REH cell (cell line): ENCODE data around the genes NR2C2AP, NCAN and SUGP1.

- PRO-cap, result no peak
Measured at GRCh38 chr19:18845654-18846312, 14.0 kb downstream of the UPF1 start.

- PRO-cap, result no peak
Measured at GRCh38 chr19:18903846-18904666, 8.1 kb upstream of the CERS1 start.

DNA sequence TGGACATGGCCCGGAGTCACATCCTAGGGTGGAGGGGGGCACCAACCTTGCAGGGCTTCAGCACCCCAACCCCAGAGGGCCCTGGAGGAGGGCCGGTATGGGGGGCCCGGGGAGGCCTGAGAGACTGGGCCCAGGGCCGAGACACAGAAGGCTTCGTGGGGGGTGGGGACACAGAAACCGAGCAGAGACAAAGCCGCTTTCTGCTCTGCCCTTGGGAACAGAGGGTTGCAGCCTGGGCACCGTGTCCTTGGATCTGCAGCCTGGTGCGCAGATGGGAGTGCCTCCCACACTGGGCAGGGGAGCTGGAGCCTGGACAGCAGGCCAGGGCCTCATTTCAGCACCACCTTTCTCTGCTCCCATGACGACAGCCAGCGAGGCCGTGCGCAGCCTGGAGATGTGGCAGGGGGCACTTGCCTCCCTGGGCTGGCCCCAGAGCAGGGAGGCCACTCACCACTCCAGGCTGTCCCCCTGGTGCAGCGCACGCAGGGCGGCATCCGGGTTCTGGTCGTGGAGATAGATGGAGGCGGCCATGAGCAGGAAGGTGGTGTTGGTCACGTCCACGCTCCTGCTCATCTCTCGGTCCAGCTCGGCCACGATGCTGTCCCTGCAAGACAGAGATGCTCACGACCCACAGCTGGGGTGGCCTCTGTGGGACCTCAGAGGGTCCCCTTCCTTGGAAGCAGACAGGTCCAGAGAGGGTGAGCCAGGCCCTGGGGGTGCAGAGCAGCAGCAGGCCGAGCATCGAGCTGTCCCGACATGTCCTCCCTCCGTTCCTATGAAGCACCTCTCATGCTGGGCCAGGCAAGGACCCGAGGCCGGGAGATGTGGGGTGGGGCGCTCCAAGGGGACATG is 10.8 kb upstream of the CERS1 start:
- PRO-cap, result no peak

- PRO-cap, result bidirectional peak, plus-strand start at chr19:19032685, minus-strand start at chr19:19032499
Measured at GRCh38 chr19:19032053-19033286, 847 bp downstream of the SUGP2 start.

- PRO-cap, result no peak
Measured at GRCh38 chr19:19039862-19040420, 6.5 kb downstream of the ARMC6 start.

DNA sequence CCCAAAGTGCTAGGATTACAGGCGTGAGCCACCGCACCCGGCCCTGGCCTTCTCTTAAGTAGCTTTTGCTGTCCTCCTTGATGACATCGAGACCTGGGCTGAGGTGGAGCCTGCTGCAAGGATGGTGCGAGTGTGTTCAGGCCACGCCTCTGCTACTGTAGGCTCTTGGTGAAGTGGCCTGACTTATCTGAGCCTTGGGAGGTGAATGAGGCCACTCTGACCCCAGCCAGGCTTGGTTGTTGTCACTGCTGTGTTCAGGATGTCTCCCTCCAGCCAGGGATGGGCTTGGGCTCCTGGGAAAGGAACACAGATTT is 3.0 kb upstream of the SLC25A42 start:
- PRO-cap, result no peak

GRCh38 chr19:19202796-19203852 is at the start of gene NR2C2AP:
Gene NR2C2AP (minus strand): TSS chr19:19203414.
- PRO-cap, result unidirectional peak, minus-strand start at chr19:19203136; bidirectional peak, plus-strand start at chr19:19203502, minus-strand start at chr19:19203409; unidirectional peak, minus-strand start at chr19:19203632

DNA sequence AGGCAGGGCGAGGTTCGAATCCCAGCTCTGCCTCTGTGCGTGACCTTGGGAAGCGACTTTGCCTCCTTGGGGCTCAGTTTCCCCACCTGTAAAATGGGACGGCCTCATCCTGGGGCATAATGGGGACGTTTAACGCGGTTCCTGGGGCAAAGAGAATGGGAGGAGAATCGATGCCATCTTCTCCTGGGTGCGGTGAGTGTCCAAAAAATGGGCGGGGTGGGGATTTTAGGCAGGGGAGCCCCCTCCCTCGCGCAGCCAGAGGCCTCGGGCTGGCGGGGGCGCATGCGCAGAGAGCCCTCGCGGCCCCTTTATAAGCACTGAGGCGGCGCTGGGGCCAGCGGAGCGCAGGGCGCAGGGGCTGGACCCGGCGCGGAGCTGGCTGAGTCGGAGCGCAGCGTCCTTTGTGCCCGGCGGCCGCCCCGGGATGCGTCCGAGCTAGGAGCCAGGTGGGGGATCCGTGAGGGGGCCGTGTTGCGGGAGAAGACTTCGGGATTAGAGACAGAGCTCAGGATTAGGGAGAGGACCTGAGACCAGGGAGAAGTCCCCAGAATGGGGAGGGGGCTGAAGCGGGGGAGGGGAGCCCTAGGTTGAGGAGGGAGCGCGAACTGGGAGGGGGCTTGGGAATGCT is at the start of gene NCAN:
Gene NCAN (plus strand): TSS at position 340 of the 628 bp plus-strand sequence.
- PRO-cap, result no peak

GRCh38 chr19:19261222-19262279 is 1.1 kb downstream of the HAPLN4 start:
- PRO-cap, result no peak

GRCh38 chr19:19320287-19320672 is at the start of gene SUGP1:
Gene SUGP1 (minus strand): TSS chr19:19320509.
- PRO-cap, result bidirectional peak, plus-strand start at chr19:19320845, minus-strand start at chr19:19320509

DNA sequence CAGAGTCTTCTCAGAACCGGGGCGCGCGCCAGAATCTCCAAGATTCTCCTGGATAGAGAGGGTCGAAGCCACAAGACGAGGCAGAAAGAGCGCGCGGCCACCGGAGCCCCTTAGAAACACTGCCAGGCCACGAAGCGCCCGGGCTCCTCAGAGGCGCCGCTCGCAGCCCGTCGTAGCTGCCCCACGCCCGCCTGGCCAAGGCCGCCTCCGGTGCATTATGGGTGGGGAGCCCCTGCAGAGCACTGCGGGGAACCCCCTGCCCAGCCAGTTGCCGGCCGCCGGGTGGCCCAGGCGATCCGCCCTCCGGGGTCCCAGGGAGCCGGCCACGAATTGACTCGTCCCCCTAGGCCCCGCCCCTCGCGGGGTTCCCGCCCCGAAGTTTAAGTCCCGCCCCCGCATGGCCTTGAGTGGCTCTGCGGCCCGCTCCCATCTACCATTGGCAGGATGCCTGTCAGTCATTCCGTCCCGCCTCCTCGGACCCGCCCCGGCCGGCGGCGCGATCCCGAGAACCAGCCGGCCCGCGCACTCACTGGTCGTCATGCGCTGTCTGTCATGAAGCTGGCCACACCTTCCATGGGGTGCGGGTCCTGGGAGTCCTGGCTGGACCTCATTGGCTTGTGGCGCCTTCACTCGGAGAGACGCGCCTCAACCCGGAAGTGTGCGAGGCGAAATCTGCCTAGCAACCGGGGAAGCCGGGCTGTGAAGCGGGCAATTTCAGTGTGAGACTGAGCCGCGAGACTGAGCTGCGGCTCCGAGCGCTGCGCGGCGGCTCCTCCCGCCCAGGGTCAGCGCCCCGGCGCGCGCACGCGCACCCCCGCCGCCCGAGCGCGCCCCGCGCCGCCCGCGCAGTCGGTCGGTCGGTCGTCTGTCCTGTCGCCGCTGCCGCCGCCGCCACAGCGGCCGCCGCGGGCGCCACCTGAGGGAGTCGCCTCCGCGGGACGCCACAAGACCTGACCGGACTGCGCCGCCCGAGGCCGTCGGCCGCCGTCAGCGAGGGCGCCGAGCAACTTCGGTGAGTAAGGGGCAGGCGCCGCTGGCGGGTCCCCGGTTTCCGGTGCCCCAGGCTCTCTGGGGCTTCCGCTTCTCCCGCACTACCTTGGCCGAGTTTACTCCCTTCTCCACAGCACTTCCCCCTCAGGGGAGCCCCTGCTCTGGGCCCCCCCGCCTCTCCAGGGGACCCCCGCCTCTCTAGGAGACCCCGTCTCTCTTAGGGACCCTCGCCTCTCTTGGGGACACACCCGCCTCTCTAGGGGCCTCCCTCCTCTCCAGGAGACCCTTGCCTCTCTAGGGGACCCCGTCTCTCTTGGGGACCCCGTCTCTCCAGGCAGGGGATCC is 19.9 kb upstream of the GATAD2A start:
- PRO-cap, result bidirectional peak, plus-strand start at position 113 of the sequence, minus-strand start at position 200 of the sequence; bidirectional peak, plus-strand start at position 677 of the sequence, minus-strand start at position 332 of the sequence; unidirectional peak, plus-strand start at position 832 of the sequence; bidirectional peak, plus-strand start at position 993 of the sequence, minus-strand start at position 1,011 of the sequence

- PRO-cap, result no peak
Measured at GRCh38 chr19:19434325-19435195, 29.1 kb downstream of the GATAD2A start.

- PRO-cap, result no peak
Measured at GRCh38 chr19:19460071-19460751, 54.7 kb downstream of the GATAD2A start.

DNA sequence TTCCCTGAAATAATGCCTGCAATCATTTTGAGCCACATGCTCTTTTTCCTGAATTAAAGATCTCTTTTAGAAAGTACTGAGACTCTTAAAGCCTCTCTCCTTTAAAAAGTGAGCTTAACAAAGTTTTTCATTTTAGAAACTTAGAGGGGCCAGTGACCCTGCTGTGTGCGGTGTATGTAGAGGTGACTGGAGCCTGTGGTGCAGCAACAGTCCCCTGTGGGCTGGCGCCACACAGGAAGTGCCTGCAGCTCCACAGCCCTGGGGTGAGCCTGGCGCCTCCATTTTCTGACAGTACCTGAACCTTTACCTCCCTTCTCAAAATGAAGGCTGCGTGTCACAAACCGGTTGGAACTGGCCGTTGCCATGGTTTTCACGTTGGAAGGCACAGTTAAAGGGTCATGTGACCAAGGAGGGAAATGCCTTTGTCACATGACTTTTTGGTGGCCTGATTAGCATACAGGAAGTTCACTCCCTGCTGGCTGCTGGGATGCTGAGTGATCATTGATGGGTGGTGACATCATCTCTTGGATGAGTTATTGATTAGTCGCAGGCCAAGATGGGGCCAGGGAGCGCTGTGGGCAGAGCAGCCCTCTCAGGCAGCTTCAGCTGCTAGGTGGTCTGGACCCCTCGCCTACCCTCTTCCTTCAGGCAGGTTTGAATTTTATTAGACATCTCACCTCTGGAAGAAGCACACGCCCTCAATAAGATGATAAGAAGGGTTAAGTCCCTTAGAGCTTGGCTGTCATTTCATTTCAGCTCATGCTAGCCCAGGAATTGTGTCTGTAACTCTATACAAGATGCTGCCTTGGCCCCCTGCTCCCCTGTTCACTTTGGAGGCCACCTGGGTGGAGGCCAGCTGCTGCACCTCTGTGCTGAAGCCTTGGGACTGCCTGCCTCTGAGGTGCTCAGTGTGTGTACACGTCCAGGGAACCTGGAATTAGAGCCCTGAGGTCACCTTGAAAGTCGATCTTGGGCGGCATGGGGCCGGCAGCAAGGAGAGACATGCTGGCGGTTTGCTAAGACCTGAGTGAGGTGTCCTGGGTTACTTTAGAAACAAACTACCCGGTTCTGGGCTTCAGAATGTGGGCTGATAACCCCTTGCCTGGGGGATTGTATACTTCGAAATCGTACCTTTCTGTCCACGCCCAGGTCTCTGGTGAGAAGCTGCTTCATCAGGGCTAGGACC is 25.9 kb downstream of the TSSK6 start:
- PRO-cap, result bidirectional peak, plus-strand start at position 527 of the sequence, minus-strand start at position 322 of the sequence

- PRO-cap, result no peak
Measured at GRCh38 chr19:19495615-19496278, 19.6 kb downstream of the TSSK6 start.

GRCh38 chr19:19523904-19524564 is 4.7 kb upstream of the YJEFN3 start:
- PRO-cap, result no peak

- PRO-cap, result no peak
Measured at GRCh38 chr19:19533737-19534486, 4.2 kb upstream of the CILP2 start.

- PRO-cap, result no peak
Measured at GRCh38 chr19:19541096-19541342, 3.0 kb downstream of the CILP2 start.

DNA sequence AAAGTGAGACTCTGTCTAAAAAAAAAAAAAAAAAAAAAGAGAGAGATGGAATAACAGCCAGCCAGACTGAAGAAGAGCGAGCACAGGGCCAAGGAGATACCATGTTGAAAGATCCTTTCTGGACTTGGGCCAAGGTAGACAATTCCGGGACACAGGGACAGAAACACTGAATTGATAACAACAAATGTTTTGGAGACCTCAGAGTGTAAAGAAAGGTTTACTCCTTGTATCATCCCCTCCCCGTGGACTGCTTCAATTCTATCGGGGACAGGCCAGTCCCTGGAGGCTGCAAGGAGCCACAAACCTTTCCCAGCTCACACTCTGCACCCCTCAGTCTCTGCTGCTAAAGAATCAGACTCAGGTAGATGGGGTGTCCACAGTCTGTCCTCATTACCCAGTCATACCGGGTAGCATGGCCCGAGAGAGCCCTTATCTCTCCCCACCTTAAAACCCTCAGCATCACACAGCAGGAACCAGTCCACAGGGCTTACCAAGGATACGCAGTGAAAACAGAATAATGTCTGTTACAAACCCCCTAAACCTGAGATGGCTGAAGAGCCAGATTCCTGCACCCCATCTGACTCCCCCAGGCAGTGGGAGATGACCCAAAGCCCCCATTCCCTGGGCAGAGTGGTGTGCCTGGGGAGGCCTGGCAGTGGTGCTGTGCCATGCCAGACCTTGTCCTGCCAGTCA is 4.4 kb downstream of the LPAR2 start:
- PRO-cap, result no peak

DNA sequence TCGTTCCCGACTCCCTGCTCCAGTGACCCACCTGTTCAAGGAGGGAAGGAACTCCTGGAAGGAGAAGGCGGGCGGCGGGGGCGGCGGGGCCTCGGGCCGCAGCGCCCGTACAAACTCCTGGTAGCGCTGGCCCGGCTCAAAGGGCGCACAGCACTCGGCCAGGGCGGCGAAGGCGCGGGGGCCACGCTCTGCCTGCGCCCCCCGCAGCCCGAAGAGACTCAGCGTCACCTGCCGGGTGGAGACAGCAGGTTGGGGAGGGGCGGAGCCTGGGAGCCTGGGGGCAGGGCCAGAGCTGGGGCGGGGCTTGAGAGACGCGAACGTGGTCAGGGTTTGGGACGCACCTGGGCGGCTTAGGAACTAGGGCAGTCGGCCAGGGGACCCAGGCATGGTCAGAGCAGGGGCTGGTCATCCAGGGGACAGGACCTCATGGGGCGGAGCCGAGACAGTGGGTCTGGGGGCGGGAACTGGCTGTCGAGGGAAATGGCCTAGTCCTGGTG is 6.1 kb downstream of the GMIP start:
- PRO-cap, result no peak